ENCODE results near the genes PCDH11Y and PRY2.

- RRBS, 2 experiments, result no CpG with 5 or more reads among the region's 4 CpGs
CAGE:
- cytosol, long polyA minus RNA, result no peak
- cytosol, long polyA plus RNA, result no peak
- long polyA plus RNA, result no peak
- nucleus, long polyA minus RNA, result no peak
- nucleus, long polyA plus RNA, result no peak
Measured at GRCh38 chrY:4036167-4036617, 457.3 kb downstream of the TGIF2LY start.

DNA sequence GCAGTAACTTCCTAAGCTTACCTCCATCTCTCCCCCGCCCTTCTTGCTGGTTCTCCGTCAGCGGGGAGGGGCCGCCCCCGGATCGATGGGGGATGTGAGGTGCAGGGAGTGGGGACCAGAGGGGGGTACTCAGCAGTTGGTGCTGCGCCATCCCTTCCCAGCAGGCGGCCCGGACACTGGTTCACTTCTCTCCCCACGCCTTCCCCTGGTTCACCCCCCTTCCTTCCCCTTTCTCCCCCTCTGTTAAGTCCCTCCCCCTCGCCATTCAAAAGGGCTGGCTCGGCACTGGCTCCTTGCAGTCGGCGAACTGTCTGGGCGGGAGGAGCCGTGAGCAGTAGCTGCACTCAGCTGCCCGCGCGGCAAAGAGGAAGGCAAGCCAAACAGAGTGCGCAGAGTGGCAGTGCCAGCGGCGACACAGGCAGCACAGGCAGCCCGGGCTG, at the start of gene PCDH11Y:
PCDH11Y (plus strand) TSS at position 296 of the 440 bp plus-strand sequence.
- RRBS, 2 experiments, result no CpG with 5 or more reads among the region's 23 CpGs
CAGE:
- cytosol, long polyA minus RNA, result no peak
- cytosol, long polyA plus RNA, result no peak
- long polyA plus RNA, result no peak
- nucleus, long polyA minus RNA, result no peak
- nucleus, long polyA plus RNA, result no peak

DNA sequence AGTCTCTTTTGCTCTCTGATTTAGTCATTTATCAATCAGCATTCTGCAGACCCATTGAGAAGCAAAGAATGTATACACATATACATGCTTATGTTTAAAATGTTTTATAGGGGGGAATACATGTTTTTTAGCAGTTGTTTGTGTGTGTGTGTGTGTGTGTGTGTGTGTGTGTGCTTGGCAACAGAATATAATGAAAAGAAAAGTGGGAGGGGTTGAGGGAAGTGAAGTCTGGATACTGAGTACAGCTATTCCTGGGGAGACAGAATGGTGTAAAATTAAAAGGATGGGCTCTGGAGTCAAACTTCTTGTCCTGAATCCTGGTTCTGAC, 52.8 kb downstream of the TSPY10 start:
CAGE:
- cytosol, long polyA minus RNA, result no peak
- cytosol, long polyA plus RNA, result no peak
- long polyA plus RNA, result no peak
- nucleus, long polyA minus RNA, result no peak
- nucleus, long polyA plus RNA, result no peak

GRCh38 chrY:12918944-12919178, 14.2 kb downstream of the DDX3Y start:
- RRBS, 2 experiments, result no CpG with 5 or more reads among the region's 2 CpGs
CAGE:
- cytosol, long polyA minus RNA, result no peak
- cytosol, long polyA plus RNA, result no peak
- long polyA plus RNA, result no peak
- nucleus, long polyA minus RNA, result no peak
- nucleus, long polyA plus RNA, result no peak

DNA sequence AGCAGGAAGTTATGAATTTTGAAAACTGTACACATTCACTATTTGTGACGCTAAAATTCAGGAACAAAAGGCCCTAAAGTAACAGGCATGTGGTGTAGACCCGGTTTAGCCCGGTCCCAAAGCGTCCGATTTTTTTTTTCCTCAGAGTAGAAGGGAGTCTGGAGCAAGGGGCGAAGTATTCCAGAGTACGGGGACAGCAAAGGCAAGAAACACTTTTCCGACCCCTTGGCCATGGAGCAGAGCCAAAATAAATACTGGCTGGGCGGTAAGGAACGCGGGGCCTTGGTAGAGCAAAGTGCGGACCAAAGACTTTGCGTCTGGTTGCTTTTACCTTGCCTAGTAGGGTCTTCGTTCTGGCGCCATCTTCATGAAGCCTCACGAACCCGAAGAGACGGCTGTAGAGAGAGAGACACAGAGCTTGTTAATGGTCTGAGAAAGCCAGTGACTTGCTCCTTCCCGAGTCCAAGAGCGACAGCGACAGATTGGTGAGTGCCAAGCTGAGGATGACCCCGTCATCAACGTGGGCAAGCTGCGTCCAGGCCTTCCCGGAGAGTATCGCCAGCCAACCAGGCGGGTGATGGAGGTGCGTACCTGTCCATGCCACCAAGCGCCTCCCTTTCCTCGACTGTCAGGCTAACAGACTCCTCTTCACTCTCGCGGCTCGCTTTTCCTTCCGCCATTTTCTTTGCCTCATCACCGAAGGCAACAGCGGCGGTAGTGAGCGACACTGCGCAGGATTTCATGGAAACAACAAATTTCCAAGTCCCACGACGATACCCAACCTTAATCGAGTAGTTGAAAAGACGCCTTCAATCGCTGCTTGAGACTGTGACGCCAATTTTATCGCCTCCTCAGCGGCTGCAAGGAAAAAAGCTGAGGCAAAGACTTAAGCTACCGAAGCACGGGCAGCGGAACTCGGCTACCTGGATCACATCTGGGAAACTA, 638 bp downstream of the UTY start:
- RRBS, 2 experiments, result no CpG with 5 or more reads among the region's 51 CpGs
CAGE:
- cytosol, long polyA minus RNA, result no peak
- cytosol, long polyA plus RNA, result no peak
- long polyA plus RNA, result no peak
- nucleus, long polyA minus RNA, result no peak
- nucleus, long polyA plus RNA, result no peak

DNA sequence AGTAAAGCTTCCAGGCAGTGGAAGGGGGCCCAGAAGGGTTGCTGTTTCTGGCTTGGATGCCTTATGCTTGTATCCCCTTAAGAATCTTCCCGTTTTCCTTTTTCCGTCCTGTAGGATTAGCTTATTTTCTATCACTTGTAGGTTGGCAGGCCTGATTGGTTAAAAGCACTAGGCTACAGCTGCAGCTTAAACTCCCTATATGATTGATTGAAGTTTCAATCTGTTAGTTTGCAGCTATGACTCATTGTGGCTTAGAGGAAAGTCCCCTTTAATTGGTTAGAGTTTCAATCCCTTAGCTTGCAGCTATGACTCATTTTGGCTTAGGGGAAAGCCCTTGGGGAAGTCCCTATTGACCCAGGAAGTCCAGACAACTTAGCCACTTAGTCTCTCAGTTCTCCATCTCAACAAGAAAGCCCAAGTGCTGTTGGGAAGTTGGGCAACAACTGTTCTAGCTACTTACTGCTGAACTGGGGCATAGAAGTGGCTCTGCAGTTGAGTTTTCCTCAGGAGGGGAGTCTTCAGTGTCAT, 183.6 kb upstream of the NLGN4Y start:
- RRBS, 2 experiments, result no CpG with 5 or more reads among the region's 2 CpGs
CAGE:
- cytosol, long polyA minus RNA, result no peak
- cytosol, long polyA plus RNA, result no peak
- long polyA plus RNA, result no peak
- nucleus, long polyA minus RNA, result no peak
- nucleus, long polyA plus RNA, result no peak

DNA sequence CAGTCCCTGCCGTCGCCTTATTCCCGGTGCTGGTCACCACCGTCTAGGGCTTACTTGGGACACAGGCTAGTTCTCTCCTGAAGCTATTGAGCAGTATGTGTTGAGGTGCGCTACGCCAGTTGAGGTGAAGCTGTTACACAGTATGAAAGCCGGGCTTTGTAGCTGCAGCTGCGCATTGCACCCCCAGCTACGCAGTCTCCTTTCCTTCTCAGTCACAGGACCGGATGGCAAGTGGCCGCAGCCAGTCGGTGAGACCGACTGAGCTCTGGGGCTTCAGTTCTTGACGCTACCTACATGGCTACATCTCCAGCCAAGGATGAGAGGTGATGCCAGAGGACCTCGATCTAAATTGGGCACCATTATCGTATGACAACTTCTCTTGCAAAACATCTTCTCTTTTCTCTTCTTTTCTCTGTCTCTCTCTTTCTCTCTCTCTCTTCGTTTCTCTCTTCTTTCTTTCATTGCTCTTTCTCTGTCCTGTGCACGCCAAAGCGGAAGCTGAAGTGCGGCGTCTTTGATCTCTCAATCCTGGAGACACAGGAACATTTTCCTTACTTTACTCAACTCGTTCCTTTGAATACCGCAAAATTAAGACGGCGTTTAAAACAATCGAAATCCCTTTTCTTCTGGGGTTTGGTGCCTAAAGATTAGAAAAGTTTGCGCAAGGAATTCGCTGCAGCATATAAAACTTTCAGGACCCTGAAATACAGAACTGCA, 176.7 kb downstream of the KDM5D start:
- RRBS, 2 experiments, result 2% methylated on average over 4 of the region's 28 CpGs
CAGE:
- cytosol, long polyA minus RNA, result start-site peak on the plus strand centred at position 267 of the sequence, 112 bp wide, 8 reads; start-site peak on the plus strand centred at position 537 of the sequence, 152 bp wide, 6 reads
- cytosol, long polyA plus RNA, result no peak
- long polyA plus RNA, result no peak
- nucleus, long polyA minus RNA, result no peak
- nucleus, long polyA plus RNA, result no peak

- RRBS, 2 experiments, result no CpG with 5 or more reads among the region's 2 CpGs
CAGE:
- cytosol, long polyA minus RNA, result no peak
- cytosol, long polyA plus RNA, result no peak
- long polyA plus RNA, result no peak
- nucleus, long polyA minus RNA, result no peak
- nucleus, long polyA plus RNA, result no peak
Measured at GRCh38 chrY:19607963-19608363, 136.6 kb downstream of the KDM5D start.

DNA sequence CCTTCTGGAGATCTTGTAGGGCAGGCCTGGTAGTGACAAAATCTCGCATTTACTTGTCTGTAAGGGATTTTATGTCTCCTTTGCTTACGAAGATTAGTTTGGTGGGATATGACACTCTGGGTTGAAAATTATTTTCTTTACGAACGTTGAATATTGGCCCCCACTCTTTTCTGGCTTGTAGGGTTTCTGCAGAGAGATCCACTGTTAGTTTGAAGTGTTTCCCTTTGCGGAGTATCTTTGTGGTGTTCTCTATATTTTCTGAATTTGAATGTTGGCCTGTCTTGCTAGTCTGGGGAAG, 55.8 kb downstream of the KDM5D start:
- RRBS, 2 experiments, result no CpG with 5 or more reads among the region's 5 CpGs
CAGE:
- cytosol, long polyA minus RNA, result no peak
- cytosol, long polyA plus RNA, result no peak
- long polyA plus RNA, result no peak
- nucleus, long polyA minus RNA, result no peak
- nucleus, long polyA plus RNA, result no peak

DNA sequence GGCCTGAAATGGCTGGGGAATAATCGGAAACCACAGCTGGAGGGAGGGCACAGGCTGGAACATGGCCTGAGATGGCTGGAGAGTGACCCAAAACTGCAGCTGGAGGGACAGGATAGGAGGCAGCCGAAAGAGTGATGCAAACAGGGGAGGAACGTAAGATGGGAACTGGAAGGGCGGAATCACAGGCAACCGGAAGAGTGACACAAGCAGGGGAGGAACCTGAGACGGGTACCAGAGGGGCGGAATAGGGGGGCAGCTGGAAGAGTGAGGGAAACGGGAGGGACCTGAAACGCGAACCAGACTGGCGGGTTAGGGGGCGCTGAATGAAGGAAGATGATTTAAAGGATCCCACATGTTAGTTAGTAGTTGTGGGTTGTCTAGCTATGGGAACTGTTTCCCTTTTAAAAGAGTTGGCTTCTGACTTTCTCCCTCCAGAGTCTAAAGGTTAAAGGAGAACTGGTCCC, 71.7 kb upstream of the KDM5D start:
- RRBS, 2 experiments, result no CpG with 5 or more reads among the region's 12 CpGs
CAGE:
- cytosol, long polyA minus RNA, result no peak
- cytosol, long polyA plus RNA, result no peak
- long polyA plus RNA, result no peak
- nucleus, long polyA minus RNA, result no peak
- nucleus, long polyA plus RNA, result no peak

- RRBS, 2 experiments, result no CpG with 5 or more reads among the region's 16 CpGs
CAGE:
- cytosol, long polyA minus RNA, result no peak
- cytosol, long polyA plus RNA, result no peak
- long polyA plus RNA, result no peak
- nucleus, long polyA minus RNA, result no peak
- nucleus, long polyA plus RNA, result no peak
Measured at GRCh38 chrY:19869660-19870138, 125.2 kb upstream of the KDM5D start.

DNA sequence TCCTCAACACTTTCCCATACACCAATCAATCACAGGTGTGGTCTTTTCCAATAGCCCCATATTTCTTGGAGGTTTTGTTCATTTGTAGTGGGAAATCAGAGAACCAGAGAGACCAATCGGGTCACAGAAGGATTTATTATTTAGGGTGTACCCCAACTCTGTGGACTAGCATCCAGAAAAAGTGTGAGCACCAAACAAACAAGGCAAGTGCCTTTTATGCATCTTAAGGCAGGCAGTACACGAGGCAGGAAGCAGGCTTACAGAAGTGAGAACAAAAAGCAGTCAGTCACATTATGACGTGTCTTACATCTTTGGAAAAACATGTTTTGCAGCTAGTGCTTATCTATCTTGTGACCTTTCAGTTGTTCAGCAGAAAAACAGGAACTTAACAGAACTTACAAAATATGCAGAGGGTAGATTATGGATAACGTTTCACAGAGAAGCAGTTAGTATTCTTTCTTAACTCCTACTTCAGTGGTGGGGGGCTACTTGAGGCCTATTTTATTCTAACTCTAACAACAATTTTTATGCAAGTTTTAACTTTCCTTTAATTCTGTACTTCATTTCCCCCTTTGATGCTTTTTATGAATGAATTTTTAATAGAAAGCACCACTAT, 270.9 kb upstream of the RBMY1B start:
- RRBS, 2 experiments, result no CpG with 5 or more reads among the region's 4 CpGs
CAGE:
- cytosol, long polyA minus RNA, result no peak
- cytosol, long polyA plus RNA, result no peak
- long polyA plus RNA, result no peak
- nucleus, long polyA minus RNA, result no peak
- nucleus, long polyA plus RNA, result no peak

GRCh38 chrY:22095954-22096230, at the start of gene PRY2:
Gene PRY2, minus strand, starts transcription at chrY:22096007.
- RRBS, 2 experiments, result no CpG with 5 or more reads among the region's 2 CpGs
CAGE:
- cytosol, long polyA minus RNA, result no peak
- cytosol, long polyA plus RNA, result no peak
- long polyA plus RNA, result no peak
- nucleus, long polyA minus RNA, result no peak
- nucleus, long polyA plus RNA, result no peak